Left ventricle myocardium (tissue), 1 donor: Measurements from ENCODE around the genes ATF7IP and GUCY2C.

- PRO-cap, result no peak
These were observed 20.7 kb upstream of the APOLD1 start for GRCh38 chr12:12764776-12765080.

- PRO-cap, result no peak
These were observed 26.8 kb downstream of the DDX47 start for GRCh38 chr12:12839741-12840492.

DNA sequence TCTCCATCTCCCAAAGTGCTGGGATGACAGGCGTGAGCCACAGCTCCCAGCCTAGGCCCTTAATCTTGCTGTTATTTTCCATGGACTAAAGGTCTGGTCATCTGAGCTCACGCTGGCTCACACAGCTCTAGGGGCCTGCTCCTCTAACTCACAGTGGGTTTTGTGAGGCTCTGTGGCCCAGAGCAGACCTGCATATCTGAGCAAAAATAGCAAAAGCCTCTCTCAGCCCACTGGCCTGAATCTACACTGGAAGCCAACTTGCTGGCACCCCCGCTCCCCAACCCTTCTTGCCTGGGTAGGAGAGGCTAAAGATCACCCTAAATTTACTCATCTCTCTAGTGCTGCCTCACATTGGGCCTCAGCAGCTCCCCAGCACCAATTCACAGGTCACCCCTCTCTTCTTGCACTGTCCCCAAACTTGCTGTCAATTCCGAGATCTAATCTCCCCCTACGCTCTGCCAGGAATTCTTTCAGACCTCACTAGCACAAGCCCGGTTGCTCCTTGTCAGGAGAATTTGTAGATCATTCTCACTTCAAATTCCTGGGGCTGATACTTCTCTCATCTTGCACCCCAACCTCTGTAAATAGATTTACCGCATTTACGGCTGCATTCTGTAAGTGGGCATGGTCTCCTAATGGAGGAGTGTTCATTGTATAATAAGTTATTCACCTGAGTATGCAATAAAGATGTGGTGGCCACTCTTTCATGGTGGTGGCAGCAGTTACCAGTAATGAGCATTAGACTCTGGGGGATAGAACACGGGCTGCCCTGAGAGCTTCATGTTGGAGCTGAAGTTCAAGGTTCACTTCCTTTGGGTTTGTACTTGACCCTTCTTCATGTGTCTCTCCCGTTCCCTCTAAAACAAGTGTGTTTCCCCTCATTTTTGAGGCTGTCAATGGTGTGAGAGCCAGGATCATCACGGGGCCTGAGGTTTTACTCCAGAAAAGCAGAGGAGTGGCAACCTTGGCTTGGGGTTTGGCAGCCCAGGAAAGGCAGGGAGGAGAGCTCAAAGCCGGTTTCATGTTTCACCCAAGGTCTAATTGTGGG is 21.9 kb downstream of the GPRC5A start:
- PRO-cap, result no peak

GRCh38 chr12:12974964-12975587 is 23.1 kb upstream of the GPRC5D start:
- PRO-cap, result no peak

- PRO-cap, result unidirectional peak, minus-strand start at chr12:13099101
These were observed 4.3 kb downstream of the GSG1 start for GRCh38 chr12:13099023-13099660.

DNA sequence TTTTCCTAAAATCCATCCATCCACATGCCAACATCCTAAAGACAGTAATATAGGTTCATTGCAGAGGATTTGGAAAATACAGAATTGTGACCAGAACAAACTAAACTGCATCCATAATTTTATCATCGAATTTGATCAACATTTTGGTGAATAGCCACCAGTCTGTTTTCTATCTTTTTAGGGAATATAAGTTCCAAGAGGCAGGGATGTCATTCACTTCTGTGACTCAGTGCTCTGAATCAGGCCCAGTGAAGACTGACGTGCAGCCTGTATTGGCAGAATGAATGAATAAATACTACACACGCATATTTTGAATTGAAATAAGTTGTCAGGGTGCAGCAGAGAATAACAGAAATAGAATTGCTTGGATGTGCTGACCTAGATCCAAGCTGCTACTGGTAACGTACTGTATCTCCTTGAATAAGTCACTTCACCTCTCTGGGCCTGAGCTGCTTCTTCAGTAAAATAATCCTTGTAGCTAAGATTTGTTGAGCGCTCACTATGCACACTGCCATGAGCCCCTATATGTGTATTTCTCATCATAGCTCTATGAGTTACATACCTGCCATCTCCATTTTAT is 1.2 kb upstream of the EMP1 start:
- PRO-cap, result no peak

GRCh38 chr12:13197765-13198716 is 1.5 kb downstream of the EMP1 start:
- PRO-cap, result bidirectional peak, plus-strand start at chr12:13198020, minus-strand start at chr12:13197932

- PRO-cap, result no peak
These were observed 25.8 kb downstream of the EMP1 start for GRCh38 chr12:13222221-13222753.

DNA sequence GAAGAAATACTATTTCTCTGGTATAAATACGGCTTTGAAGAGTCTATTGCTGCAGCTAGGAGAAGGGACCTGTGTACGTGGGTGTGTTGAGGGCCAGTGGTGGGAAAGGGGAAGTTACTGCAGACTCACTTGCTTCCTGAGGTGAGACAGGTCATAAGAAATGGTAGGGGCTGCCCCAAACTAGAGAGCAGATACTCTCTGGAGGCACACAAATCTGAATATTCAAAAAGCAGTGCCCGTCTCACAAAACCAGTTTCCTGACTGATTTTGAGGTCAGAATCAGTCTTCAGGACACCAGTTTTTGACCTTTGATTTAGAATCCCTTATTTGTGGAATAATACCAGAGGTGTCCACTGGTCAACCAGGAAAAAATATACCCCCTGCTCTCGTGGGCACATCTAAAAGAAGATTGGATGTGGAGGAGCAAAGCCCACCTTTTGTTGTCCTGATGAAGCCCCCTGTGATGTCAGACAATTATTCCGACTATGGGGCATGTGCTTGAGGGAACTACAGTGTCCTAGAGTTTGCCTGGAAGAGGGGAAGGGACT is 340.1 kb downstream of the EMP1 start:
- PRO-cap, result no peak

GRCh38 chr12:14257392-14258362 is 107.8 kb upstream of the ATF7IP start:
- PRO-cap, result unidirectional peak, minus-strand start at chr12:14257631; unidirectional peak, minus-strand start at chr12:14257692; unidirectional peak, minus-strand start at chr12:14257739

- PRO-cap, result bidirectional peak, plus-strand start at chr12:14365682, minus-strand start at chr12:14365483; bidirectional peak, plus-strand start at chr12:14366066, minus-strand start at chr12:14365926
These were observed at the start of gene ATF7IP for GRCh38 chr12:14365181-14366467. ATF7IP (plus strand) TSS chr12:14365682.

DNA sequence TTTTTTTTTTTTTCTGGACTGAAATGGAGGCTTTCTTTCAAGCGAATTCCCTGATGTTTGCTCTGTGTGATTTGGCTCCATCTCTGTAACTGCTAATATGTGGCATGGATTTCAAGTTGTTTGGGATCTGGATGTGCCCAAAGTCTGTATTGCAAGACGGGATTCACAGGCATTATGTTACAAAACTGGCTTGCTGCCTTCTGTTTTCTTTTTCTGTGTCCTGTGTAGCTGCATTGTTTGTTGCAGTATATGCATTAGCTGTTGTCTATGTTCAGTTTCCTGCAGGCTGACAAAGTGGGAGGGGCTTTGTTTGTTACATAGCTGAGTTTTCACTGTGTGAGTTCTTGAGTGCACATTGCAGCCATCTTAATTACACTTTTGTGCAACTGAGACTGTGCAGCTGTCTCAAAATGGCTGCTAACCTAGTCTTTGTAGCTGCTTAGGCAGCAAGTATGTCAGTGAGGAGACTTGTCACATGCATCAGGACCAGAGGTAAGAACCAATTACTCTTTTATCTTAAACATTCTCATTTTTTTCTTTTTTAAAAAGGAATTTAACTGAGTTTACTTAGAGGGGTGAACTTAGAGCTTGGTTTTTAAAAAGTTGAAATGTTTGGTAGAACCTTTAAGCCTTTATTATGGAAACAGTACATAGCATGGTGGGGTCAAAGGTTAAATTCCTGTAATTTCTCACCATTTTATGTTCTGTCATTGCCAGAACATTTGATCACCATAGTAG is 19.6 kb downstream of the ATF7IP start:
- PRO-cap, result bidirectional peak, plus-strand start at position 149 of the sequence, minus-strand start at position 59 of the sequence; bidirectional peak, plus-strand start at position 434 of the sequence, minus-strand start at position 368 of the sequence

GRCh38 chr12:14418296-14418858 is 52.9 kb downstream of the ATF7IP start:
- PRO-cap, result no peak

DNA sequence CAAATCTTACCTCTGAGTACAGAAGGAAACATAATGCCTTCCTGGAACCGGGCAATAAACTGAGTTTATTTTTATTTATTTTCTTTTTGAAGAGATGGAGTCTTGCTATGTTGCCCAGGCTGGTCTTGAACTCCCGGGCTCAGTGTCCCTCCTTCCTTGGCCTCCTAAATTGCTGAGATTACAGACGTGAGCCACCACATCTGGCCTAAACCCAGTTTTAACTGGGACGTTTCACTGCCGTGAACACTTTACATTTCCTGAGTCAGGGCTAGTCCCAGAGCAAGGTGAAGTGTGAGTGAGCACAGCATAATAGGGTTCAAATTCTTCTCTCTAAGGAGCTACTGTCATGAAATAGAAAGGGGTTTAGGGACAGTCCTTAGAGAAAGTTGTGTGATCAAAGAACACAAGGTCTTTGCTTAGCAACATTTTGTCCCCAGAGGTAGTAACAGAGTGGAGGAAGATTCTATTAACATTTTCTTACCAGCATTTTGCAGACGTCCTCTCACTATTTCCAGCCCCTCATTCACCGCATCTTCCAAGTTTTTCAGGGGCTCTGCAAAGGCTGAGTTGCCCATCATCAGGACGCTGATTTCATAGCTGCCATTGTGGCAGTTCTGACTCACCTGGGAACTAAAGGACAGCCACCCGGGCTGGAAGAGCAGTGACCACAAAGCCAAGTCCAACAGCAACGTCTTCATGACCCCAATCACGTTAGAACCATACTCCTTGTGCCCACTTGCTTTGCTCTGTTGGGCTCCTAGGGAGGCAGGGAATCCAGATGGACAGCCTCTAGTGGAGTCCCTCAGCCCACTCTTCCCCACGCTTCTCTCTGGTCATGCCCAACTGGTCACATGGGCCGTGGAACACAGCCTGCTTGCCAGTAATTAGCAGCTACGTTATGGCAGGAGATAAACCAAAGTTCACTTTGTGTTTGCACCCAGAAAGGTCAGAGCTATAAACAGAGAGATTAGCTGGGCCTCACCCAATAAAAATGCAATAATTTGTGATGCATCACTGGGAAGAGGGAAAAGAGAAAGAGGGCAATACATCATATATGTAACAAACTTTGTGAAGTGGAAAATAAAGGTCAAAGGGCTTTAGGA is at the start of gene GUCY2C:
TSS of gene GUCY2C (minus strand) at position 849 of the 1,103 bp plus-strand sequence.
- PRO-cap, result no peak

DNA sequence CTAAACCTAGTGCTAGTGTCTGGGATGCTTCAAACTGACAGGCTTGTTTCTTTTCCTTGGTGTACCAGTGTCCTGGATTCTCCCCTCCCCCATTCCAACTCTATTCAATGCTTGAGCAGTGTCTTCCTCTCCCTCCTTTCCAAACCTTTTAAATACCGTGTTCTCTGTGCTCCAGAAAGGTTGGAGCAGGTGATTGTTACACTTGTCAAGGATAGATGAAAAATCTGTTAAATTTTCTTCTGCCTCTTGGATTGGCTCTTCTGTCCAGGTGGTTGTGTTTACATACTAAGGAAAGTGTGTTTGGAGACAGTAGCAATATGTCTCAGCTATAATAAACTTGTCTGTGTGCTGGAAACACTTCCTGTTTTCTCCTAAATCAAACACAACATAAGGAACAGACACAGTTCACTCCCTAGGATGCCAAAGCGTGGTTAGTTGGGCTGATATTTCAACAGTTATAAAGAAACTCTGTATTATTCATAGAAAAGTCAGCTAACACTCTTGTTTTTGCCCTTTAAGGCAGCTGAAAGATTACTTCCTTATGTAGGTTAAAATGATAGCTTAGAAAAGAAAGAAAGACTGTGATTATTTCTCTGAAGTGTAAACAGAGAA is 14.5 kb upstream of the GUCY2C start:
- PRO-cap, result no peak

- PRO-cap, result no peak
These were observed 14.7 kb downstream of the H4C16 start for GRCh38 chr12:14756188-14756612.

DNA sequence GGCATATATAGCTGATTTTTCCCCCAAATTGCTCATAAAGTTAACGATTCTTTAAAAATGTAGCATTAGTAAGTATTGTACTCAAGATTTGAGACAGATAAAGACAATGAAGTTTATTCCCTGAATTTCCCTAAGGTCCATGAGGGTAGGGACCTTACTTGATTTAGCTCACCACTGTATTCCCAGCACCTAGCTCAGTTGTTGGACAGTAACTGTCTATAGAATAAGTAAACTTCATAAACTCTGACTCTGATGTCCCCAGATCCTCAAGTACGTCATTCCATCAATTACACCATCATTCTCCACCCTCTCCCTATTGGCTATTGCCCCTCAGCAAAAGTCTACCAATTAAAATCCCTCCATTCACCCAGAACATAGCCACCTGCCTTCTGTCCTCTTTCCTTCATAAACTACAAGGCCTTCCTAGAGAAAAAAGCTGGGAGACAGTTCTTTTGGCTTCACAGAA is 9.6 kb downstream of the H2AJ start:
- PRO-cap, result no peak

DNA sequence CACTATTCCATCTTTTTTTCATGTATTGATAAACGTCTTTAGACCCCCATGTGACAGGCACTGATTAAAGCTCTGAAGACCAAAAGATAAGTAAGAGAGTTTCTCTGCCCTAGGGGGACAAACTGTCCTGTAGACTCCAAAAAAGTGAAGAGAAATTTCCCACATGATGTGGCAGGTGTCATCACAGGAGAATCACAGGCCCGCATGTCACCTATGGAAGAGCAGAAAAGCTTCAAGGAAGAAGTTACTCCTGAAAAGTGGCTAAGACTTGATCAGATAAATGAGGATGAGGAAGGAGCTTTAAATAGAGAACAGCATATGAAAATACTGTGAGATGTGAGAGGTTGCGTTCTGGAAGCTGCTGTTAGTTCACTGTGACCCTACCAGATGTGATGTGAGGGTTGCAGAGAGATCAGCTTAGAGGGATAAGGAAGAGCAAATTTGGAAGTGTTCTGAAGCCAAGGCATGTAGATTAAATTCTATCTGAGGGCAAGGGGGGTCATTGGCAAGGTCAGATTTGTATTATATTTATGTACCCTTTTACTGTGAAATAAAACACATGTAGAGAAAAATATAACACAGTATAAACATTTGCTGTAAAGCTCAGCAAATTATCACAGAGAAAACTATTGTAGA is 17.1 kb downstream of the ERP27 start:
- PRO-cap, result no peak

DNA sequence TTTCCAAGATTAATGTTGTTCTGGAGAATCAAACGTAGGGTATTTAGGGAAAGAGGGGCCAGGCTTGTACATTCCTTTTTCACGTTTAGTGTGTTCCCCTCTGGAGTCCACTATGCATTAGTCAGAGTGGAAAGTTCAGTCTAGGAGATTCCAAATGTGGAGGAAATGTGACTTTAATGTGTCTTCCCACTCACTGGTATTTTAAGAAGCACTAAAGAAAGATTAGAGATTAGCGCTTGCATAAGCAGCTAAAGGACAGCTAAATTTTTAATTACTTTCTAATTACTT is 4.4 kb upstream of the PDE6H start:
- PRO-cap, result no peak

- PRO-cap, result no peak
These were observed 29.1 kb downstream of the PDE6H start for GRCh38 chr12:15001575-15002647.